ENCODE measurements around a stretch of chr1.

DNA sequence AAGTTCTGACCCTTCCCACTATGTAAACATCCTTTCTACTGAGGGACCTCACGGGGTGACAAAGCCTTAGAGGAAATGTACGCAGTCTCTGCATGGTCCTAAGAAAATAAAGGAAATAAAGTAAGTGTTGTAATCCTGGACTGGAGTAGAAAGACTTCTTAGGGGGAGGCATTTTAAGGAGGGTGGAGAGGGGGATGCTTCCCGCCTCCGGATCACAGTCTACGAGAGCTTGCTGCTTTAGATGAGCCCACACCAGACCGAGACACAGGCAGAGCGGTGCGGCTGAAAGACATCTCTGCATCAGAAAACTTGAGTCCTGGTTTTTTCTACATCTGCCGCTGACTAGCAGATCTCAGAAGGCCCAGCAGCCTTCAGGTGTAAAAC is 22.3 kb upstream of the GPR137B start:
- PRO-cap = no peak
- RAMPAGE, long total RNA, 4 experiments = no peak in any of the 4 experiments

- PRO-cap = no peak
- RAMPAGE, long total RNA, 4 experiments = no peak in any of the 4 experiments
These were observed 17.4 kb downstream of the GPR137B start for GRCh38 chr1:236159672-236160167.

DNA sequence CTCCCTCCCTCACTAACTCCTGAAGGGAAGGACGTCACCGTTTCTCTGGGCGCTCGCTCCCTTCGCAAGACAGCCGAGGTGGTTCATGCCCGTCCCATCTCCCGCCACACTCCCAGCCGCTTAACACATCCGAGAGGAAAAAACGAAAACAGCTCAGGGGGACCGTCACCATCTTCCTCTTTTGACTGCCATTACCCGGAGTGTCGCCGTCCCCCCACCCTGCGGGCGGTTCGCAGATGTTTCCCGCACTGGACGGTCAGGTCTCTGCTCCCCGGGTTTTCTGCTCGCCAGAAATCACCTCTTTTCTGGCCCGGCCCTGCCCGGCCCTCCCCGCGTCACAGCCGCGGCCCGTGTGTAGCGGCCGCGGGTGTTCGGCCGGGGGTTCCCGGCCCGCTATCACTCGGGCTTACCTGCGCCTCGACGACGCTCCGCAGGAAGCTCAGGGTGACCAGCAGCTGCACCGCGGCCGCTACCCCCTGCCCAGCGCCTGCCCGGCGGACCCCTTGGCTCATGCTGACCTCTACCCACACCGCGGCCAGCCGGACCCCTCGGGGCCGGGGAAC is 405 bp downstream of the ERO1B start:
- PRO-cap = no peak
- RAMPAGE, long total RNA, 4 experiments = no peak in any of the 4 experiments

DNA sequence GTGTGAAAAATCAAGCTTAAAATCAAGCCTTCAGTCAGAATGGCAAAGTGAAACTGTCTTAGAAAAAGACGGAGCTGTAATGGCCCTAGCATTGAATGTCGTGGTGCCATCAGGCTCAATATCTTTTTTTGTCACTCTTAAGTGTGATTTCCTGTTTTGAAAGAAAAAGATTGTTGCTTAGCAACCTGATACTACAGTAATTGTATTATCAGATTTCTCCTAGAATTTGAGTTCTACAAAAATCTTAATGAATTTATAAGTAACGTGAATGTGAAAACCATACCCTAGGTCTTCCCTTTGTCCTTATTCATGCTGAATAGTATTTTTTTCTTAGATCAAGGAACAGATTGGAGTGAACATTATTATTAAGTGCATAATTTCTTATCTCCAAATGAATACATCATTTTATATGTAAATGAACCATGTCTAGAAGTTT is 22.2 kb downstream of the EDARADD start:
- PRO-cap = no peak
- RAMPAGE, long total RNA, 4 experiments = no peak in any of the 4 experiments

DNA sequence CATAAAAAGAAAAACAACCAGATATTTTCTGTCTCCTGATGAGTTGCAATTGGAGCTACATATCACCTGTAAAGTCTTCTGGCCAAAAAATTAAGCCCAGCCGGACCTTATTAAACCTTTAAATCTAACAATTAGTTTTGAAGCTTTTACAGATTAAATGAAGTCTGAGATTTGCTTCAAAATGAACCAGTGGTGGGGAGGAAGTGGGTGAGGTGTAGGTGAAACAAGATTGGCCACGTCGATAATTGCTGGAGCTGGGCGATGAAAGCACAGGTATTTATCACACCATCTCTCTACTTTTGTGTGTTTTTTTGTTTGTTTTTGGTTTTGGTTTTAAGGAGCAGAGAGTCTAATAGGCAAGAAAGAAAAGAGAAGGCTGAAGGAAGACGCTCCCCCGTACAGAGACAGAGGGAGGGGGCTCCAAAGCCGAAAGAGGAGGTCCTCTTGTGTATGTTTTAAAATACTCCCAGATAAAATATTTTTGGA is 6.9 kb upstream of the LGALS8 start:
- PRO-cap = no peak
- RAMPAGE, long total RNA, 4 experiments = no peak in any of the 4 experiments

DNA sequence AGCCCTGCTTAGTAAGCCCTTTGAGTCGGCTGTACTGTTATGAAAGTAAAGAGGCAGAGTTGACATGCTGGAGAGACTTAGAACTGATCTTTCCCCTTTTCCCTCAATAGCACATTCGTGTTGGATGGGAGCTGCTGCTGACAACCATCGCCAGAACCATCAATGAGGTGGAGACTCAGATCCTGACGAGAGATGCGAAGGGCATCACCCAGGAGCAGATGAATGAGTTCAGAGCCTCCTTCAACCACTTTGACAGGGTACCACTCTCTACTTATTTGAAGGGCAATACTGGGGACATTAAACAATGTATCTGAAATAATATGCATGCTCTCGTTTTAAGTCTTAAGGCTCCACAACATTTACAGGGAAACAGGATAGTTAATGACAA is 37.7 kb upstream of the MTR start:
- PRO-cap = no peak
- RAMPAGE, long total RNA, 4 experiments = no peak in any of the 4 experiments

DNA sequence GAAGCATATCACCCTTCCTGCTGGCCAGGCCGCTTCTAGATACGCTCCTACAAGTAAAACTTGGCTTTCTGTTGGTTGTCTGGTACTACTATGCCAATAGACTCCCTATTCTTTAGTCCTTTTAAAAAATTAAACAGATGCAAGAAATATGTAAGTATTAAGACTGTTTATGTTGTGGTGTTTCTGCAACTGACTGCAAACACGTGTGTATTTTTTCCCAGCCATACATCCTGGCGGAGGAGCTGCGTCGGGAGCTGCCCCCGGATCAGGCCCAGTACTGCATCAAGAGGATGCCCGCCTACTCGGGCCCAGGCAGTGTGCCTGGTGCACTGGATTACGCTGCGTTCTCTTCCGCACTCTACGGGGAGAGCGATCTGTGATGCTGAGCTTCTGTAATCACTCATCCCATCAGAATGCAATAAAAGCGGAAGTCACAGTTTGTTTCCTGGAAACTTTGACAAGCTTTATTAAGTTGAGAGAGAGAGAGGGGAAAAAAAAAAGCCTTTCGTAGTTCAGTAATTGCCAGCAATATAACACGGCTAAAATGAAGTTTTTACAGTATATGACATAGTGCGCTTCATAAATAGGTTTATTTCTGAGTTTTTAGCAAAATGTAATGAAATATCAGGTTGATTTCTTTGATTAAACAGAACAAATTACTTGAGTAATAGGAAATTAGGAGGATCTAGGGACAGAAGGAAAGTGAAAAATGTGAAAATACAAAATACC is 32.7 kb upstream of the MTR start:
- PRO-cap = no peak
- RAMPAGE, long total RNA, 4 experiments = no peak in any of the 4 experiments

DNA sequence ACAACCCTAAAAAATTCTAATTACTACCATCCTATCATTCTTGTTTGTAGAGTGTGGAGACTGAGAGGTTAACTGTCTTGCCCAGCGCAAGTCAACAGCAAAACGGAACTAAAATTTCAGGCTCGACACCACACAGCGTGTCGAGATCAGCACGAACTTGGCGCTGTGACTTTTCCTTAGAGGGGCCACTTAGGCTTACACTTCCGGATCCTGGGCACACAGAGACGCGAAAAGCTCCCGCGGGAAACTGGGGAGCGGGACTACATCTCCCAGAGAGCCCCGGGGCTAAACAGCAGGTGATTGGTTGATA is 245 bp upstream of the MTR start:
- PRO-cap = no peak
- RAMPAGE, long total RNA, 4 experiments = no peak in any of the 4 experiments

DNA sequence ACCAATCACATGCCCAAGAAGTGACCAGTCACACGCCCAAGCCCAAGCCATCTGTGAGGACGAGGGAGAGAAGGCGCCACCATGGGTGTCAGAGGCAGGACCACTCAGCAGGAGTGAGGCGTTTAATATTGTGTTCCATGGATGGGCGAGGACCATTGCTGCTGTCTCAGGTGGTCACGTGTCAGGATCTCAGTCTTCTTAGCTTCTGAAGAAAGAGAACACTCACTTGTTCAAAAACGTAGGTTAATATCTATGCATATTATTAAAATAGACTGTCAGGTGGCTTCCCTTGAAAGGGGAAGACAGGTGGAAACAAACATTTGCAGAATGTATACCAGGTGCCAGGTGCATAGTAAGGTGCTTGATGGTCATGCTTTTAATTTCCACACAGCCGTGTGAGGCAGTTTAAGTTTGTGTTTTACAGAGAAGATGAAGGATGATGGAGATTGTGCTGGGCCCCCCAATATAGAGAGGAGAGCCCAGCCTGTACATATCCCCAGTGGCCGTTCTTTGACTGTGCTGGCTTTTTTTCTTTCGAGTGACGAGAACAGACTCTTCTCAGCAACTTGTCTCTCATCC is 96.4 kb downstream of the MTR start:
- PRO-cap = no peak
- RAMPAGE, long total RNA, 4 experiments = no peak in any of the 4 experiments

DNA sequence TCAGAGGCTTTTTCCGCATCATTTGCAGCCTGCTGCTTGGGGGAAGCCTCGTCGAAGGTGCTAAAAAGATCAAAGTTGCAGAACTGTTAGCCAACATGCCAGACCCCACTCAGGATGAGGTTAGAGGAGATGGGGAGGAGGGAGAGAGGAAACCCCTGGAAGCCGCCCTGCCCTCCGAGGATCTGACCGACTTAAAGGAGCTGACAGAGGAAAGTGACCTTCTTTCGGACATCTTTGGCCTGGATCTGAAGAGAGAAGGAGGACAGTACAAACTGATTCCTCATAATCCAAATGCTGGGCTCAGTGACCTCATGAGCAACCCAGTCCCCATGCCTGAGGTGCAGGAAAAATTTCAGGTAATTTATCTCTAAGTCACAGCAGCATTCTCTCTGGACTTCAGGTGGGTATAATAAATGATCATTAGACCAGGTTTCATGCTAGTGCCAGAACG is 106.1 kb downstream of the ZP4 start:
- PRO-cap = no peak
- RAMPAGE, long total RNA, 4 experiments = no peak in any of the 4 experiments

DNA sequence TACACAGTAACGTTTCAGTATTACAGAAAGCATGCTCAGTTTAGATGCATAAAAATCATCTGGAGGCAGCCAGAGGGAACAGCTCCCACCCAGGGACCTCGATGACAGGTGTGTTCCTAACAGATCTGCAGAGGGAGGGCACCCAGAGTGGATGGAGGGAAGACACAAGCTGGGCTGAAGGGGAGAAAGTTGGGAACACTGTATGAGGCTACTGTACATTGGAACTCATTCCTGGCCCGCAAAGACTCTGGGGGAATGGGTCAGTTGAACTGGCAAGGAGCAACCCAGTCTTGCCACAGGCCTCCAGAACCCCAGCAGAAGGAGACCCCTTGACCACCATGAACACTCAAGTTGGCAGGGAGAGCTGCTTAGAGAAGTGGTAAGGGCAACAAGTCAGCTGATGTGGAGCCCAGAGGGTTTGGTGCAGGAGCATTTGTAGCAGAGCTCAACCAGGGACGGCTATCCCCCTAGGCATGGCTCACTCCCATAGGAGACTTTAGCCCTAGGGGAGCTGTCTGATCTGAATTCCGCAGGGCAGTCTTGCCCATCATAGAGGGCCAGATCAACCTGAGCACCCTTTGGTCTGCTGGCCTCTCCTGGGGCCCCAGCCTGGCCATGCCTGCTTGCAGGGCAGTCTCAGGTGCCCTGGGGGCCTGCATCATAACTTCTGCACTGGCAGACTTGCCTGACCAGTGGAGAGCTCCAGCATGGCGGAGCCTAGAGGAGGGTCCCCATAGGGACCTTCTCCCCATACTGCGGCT is 52.2 kb downstream of the ZP4 start:
- PRO-cap = no peak
- RAMPAGE, long total RNA, 4 experiments = no peak in any of the 4 experiments

DNA sequence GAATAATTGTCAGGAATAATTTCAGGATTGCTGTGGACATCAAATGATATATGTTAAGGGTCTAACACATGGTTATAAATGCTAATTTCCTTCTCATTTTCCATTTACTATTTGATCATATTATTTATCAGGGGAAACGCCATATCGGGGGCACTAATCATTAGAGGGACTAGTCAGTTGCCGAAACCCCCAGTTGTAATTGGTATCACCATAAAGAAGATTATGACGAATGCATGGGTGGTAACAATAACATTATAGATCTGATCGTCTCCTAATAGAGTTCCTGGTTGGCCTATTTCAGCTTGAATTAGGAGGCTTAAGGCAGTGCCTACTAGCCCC is 49.9 kb upstream of the ZP4 start:
- PRO-cap = no peak
- RAMPAGE, long total RNA, 4 experiments = no peak in any of the 4 experiments

- PRO-cap = no peak
- RAMPAGE, long total RNA, 4 experiments = no peak in any of the 4 experiments
These were observed 32.9 kb upstream of the CHRM3 start for GRCh38 chr1:239353391-239353872.

DNA sequence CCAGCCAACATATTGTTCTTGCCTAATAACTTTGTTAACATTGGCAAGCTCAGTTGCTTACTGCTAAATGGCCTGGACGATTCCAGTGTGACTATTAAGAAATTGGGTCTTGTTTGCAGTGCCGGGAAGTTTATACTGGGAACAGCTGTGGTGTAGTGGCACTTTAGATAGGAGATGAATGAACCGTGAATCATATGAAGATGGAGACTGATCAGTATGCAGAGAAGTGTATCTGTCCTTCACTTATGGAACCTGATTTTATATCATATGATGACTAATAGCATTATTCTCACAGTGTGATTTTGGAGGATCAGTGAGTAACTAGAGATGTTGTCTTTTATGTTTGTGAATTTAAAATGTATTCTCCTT is 3.4 kb downstream of the CHRM3 start:
- PRO-cap = no peak
- RAMPAGE, long total RNA, 4 experiments = no peak in any of the 4 experiments

DNA sequence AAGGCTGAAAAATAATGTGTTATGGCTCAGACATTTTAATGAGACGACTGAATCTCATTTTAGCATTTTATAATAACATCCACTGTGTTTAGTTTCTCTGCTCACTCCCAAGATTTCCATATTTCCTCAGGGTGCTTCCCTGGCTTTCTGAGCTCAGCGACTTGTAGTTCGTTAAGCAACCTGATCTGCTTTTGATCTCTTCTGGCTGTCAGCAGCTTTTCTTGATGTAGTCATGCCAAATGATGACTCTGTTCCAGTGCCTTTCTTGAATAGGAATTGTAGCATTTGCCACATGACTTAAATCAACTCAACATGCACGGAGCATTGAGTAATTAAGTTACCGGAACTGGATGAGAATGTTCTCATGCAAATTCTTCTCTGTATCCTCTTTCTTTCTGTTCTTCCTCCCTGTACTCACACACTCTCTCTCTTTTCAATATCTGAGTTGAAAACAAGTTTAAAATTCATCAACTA is 246.1 kb downstream of the FMN2 start:
- PRO-cap = no peak
- RAMPAGE, long total RNA, 4 experiments = no peak in any of the 4 experiments

GRCh38 chr1:240405762-240406127 is 206.2 kb downstream of the GREM2 start:
- PRO-cap = no peak
- RAMPAGE, long total RNA, 4 experiments = start-site peak on the plus strand in 1 of 4 experiments, at chr1:240405956-240406067 at its widest, 22 reads per replicate

DNA sequence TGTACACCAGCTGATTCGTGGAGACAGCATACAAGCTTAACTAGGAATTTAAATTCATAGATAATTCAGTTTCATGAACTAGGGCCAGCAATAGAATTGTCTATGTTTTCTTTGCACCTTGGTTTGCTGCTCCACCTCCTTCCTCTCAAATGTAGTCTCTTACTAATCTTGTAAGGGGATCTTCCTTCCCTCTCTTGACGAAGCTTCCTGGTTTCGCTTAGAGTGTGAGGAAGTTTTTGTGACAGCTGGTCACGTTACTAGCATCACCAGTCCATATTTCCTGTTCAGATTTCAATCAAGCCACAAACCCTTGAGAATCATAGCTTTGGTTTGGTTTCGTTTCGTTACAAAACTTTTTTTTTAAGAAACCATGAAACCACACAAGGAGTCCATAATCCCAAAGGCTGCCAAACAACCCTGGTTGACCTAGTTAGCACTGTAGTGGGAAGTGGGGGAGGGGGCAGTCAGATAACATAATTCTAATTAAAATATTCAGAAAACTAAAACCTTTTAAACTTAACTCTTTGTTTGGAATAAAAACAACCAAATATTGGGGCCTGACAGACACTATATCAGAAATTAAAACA is 35.7 kb downstream of the GREM2 start:
- PRO-cap = no peak
- RAMPAGE, long total RNA, 4 experiments = no peak in any of the 4 experiments

- PRO-cap = no peak
- RAMPAGE, long total RNA, 4 experiments = start-site peak on the minus strand in 1 of 4 experiments, at chr1:241597757-241597778 at its widest, 5 reads per replicate
These were observed 42.6 kb downstream of the CHML start for GRCh38 chr1:241597371-241598148.

DNA sequence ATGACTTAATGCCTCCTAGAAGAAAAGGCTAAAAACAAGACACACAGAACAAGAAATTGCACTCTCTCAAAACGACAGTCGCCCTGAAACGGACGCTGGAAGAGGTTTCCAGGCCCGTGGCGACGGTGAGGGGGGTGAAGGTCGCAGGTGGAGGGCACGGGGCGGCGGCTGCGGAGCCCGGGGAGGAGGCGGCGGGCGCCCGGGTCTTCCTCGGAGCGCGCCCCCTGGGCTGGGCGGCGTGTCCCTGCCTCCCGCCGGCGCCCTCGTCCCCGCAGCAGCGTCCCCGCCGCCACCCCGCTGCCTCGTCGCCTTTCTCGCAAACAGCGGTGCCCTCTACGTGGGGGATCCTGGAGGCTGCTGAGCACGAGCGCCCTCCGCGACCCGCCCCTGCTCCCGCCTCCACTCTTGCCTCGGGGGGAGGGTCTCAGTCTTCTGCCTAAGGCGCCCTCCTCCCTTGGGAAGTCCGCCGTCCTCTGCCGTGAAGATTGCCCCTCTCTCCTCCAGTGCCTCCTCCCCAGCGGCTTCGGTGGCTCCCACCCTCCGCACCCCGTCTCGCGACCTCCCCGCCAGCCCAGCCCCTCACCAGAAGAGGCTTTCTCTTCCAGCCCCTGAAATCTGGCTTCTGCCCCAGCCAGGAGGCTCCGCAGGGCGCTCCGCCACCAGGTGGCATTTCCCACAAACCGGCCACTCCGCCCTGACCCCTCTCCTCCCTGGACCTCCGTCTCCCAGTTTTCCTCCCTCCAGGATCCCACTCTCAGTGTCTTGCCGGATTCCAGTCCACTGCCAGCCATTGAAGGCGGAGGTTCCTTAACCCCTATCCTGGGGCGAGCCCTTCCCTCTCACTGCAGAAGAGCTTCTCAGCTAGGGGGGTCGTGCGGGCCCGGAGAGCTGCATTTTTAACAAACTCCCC is 227.4 kb downstream of the SDCCAG8 start:
- PRO-cap = no peak
- RAMPAGE, long total RNA, 4 experiments = no peak in any of the 4 experiments

- PRO-cap = no peak
- RAMPAGE, long total RNA, 4 experiments = no peak in any of the 4 experiments
These were observed 243.3 kb downstream of the SDCCAG8 start for GRCh38 chr1:243499066-243499598.

All from sigmoid colon (tissue), 4 donors.